Foreskin keratinocyte (primary cell): ENCODE measurements around the genes ADGRF1, OPN5 and RHAG.

DNA sequence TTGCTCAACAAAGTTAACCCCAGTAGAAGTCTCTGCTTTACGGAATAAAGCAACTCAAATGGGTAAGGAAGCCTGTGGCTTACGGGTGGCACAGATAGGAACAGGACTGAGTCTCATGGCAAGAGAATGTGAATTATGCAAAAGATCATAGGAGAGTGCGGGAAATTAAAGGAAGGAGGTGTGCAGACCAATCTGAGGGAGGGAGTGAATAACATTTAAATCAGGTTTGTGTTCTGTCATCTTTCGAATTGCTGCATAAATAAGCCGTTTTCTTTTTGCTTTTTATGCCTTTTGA is 882 bp upstream of the RCAN2 start:
- RAMPAGE, total RNA: no peak

GRCh38 chr6:46511301-46511925 is 20.2 kb upstream of the RCAN2 start:
- RAMPAGE, total RNA: no peak

- RAMPAGE, total RNA: no peak
These were observed 3.8 kb downstream of the CYP39A1 start for GRCh38 chr6:46648828-46649279.

- RAMPAGE, total RNA: no peak
These were observed 3.0 kb downstream of the SLC25A27 start for GRCh38 chr6:46655652-46656201.

DNA sequence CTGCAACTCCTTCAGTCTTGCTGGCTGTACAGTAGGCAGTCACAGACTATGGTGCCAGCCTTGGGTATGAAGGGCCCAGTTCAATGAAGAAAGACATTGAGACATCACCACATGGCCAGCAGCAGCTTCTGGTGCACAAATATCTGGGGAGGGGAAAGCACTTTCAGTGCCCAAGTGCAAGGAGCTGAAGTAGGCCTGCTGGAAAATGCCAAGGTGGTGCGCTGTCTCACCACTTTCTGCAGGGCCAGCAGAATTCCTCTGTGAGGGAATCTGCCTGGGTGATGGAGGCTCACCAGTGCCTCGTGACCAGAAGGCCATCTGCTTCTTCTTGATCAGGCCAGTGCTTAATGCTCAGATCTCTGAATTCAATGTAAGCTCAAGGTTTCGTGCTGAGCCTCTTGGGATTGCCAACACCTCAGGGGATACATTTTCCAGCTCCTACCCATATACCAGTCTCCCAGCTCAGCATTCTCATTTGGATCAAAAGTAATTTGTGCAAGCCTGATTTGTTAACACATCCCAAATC is 1.7 kb downstream of the PLA2G7 start:
- RAMPAGE, total RNA: no peak

DNA sequence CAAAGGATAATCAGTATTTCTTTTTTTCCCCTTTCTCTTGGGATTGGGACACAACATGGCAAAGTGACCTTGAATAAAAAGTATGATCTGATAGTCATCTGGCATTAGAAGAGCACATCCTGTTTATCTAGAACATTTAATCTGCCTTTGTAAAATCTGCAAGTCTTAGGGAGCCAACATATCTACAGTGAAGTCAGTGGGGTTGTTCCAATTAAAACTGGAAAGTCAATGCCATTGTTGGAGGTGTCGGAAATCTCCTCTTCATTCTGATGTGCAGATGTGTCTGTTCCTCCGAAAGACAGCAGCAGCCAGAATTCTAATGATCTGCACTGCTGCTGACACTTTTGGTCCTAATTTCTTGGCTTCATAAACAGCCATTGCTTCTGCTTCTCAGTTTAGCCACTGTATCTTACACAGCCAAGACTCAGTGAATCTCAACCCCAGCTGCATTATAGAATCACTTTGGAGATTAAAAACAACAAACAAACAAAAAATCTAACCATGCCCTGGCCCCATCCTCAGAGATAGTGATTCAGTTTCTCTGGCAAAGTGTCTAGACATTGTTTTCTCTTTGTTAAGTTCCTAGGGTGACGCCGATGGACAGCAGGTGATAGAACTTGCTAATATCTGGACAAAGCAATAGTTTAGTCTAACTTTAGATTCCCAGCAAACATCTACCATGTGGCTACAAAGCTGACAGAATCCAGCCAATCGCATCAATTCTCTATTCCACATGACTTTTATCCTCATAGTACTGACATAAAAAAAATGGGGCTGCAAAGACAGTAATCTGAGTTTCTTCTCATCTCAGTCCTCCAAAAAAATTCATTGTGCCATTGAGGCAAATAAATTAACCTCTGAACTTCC is 3.0 kb downstream of the ADGRF5 start:
- RAMPAGE, total RNA: no peak

- RAMPAGE, total RNA: no peak
These were observed 1.8 kb upstream of the ADGRF5 start for GRCh38 chr6:46923514-46923964.

DNA sequence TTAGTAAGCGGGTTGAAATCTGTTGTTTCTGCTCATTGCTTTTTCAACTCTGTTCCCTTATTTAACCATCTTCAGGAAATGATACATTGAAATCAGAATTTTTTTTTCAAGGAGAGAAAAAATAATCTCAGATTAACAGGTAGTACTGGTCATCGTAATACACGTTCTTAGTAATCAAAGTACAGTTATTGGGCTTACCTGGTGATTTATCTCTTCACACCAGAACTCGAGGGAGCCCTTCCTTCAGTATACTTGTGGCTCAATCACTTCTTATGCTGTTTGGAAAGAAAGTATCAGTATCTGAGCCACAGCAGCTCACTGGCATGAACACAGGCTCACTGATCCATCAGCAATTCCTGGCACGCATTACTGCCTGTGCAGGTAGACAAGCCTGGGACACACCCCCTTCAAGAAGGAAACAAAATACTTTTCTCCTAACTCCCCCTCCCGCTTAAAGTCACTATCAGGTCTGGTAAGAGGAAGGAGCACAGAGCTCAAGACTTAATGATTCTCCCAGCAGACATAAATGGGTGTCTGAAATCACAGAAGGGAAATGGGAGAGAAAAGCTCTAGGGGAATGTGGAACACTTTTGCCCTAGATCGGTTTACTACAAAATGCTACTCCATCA is at the start of gene ADGRF1:
Gene ADGRF1 (minus strand): TSS at position 340 of the 629 bp plus-strand sequence.
- RAMPAGE, total RNA: no peak

DNA sequence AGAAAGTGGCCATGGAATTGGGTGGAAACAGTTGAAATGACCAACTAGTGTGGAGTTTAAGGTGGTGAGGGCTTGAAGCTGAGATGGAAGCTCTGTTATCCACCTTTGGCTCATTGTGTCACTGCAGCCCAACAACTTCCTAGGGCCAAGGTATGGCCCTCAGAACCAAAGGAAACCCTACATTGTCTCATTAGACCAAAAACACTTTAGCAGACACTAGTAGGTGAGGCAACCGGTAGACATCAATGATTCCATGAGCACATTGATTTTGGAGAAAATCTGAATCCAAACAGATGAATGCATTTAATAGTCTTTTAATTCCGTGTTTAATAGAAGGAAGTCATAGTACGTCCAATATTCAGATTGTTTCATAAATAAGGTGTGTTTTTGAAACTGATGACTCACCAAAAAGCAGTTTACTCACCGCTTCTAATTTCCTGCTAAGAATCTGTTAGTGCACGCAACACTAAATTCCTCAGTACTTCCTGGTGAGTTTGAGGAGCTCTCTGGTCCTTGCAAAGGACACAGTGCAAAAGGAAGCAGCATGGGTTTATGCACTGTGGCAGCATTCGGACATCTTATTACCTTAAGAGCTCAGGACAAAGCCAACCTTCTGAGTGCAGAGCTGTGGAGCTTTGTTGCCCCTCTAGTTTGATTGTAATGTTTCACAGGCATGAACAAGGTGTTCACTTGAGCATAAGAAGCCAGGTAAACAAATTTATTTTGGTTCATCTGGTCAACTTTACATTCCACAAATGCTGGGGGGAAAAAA is 2.2 kb upstream of the ADGRF1 start:
- RAMPAGE, total RNA: no peak

DNA sequence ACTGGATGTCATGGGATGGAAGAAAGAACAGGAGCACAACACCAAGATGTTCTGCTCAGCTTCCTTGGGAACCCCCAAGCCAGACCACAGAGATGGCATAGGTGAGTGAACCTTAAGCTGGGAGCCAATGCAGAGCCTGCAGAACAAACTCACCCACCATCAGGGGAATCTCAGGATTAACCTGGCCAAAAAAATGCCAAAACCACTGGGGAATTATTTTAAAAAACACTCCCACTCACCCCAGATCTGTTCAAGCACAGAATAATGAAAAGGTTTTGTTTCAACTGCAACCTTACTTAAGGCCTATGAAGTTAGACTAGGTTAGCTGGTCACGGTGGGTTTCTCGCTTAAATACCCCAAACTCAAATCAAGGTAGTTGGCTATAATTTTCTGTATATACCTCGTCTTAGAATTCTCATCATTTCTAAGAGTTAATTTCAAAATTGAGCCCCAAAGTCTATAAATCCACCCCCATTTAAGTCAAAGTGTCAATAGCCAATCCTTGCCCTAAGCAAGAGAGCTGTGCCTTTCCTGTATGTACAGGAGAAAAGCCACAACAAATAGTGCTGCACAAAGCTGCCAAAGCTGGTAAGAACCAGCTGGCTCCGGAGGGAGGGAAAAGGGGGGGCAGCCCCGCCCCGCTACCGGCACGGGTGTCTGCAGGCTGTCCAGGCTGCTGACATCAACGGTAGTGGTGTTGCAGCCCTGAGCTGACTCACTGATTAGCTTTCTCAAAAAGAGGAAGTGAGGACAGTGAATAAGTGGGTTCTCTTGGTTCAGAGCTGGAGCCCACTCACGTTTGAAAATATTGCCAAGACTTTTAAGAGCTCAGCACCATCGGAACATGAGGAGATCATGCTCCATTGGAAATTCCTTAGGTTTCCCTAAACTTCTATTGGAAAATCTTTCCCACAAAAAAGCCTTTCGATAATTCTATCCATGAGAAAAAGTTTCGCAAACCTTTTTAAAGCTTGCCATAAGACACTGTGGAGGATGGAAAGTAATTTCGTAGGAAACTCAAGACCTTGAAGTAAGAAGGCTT is 67.4 kb downstream of the TNFRSF21 start:
- RAMPAGE, total RNA: no peak

DNA sequence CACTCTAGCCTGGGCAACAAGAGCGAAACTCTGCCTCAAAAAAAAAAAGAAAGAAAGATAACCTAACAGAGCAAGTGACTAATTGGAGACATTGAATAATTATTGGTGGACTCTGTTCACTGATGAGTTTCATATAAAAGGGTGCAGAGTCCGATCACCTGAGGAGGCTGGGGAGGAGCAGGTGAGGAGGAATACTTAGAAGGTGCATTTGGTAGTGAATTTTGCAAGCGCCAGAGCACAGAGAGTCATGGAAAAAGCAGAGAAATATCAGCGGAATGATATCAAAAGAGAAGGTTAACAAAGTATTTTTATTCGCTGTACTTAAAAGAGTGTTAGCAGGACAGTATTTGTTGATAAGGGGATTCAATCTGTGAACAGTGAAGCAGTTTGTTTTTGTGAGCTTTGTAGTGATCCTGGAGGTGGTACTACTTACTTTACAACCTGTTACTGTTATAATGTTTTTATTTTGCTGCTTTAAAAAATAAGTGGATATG is 44.4 kb downstream of the CD2AP start:
- RAMPAGE, total RNA: no peak

- RAMPAGE, total RNA: no peak
These were observed at the start of gene OPN5 for GRCh38 chr6:47781766-47782211. OPN5 (plus strand) TSS chr6:47782032.

DNA sequence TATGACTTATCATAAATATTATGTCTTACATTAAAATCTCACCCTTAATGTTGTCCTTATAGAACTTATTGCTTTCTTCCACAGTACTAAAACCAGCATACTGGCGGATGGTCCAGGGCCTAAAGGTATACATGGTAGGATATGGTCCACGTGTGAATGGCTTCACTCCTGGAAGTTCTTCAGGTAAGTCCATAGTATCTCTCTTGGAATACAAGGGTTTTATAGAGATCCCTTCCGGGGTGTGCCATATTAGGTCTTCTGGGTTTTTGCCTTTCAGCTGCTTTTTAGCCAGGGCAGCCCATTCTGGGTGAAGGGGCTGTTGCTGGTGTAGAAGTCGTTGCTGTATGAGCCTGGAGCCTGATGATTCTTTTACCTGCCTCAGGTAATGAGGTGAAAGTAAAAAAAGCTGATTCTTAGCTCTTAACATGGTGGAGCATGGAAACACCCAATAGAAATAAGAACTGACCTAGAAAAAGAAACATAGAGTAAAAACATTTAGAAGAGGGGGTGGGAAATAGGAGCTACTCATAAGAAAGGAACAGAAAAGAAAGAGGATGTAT is 3.9 kb downstream of the MMUT start:
- RAMPAGE, total RNA: no peak

GRCh38 chr6:49541756-49542304 is 8.6 kb upstream of the C6orf141 start:
- RAMPAGE, total RNA: no peak

DNA sequence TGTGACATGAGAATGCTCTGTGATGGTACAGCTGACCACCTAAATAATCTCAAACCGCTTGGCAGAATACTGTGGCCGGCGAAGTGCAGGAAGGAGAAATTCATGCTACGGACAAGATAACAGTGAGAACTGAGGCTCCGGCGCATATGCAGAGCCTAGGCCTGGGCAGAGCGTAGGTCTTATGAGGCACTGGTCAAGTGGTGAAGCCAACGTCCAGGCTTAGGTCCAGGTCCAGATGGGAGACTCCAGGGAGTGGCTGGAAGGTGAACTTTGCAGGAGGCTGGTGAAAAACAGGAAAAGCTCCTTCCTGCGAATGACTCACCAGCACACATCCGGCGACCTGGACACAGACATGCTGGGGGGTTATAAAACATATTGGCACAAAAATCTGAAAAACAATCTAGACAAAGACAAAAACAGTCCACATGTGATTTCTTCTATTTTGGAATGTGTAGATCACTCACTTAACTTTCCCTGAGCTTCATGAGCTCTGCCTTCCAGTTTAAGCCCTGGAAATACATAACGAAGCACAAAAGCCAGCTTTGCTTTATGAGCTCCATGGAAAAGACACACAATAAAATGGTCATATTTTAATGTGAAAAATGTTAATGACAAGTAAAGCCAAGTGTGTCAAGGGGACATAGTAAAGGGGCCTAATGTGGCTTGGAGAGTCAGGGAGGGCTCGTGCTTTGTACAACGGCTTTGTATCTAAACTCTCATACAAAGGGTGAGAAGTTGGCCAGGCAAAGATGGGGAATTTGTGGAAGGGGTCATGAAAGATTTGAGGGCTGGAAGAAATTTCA is 15.5 kb downstream of the C6orf141 start:
- RAMPAGE, total RNA: no peak

DNA sequence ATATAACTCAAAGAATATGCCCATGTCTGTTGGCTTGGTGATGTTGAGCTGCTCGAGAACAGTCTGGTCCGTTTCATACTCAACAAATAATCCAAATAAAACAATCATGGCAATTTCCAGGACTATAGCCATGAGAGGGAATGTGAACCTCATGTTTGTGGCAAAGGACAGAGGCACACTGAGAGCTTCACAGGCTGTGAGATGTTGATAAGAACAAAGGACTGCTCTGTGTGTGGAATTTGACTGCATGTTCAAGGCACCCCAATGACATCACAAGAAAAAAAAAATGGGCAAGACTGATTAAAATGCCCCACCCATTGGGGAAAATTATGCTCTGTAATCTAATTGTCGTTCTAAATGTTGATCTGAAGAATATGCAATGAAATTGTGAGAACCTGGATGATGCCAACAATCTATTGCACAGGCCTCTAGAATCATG is at the start of gene RHAG:
Gene RHAG (minus strand): TSS at position 180 of the 439 bp plus-strand sequence.
- RAMPAGE, total RNA: no peak

DNA sequence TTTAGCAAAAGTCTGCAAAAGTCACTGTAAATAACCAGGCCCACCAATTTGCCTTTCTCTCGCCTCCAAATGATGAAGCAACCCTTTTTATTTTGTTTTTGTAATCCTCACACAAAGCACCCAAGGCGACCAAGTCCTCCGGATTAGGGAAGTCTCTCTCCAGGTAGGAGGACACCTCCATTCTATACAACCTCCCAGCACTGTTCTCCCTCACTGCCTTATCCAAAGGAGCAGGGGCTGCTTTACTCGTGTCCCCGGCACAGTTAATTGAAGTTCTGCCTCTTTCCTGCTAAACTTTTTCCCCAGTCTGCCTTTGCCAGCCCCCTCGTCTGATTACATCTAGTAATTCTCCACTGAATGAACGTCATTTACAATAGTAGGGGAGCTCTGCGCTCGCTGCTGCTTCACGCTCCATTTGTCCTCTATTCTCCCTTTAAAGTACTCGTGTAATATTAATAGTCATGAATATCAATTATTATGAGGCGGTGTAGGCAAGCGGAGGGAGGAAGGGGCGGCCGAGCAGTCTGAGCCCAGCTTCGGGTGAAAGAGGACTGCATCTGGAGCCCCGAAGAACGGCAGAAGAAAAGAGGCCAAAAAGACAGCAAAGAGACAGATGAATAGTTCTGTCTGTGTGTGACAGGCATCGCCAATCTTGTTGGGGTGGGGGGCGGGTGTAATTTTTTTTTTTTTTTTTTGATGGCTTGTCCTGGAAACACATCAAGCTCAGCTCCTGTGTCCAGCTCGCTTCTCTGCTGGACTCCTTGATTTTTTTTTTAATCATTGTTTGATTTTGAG is 2.8 kb downstream of the TFAP2B start:
- RAMPAGE, total RNA: no peak

- RAMPAGE, total RNA: no peak
These were observed 573.0 kb downstream of the PKHD1 start for GRCh38 chr6:51514228-51514994.

DNA sequence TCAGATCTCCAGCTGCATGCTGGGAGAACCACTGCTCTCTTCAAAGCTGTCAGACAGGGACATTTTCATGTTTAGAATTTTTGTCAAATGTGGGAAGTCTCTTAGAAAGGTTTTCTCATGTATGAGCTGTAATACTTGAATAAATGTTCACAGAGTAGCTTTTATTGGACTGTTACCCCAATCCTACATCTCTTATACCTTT is 415.6 kb downstream of the PKHD1 start:
- RAMPAGE, total RNA: no peak

DNA sequence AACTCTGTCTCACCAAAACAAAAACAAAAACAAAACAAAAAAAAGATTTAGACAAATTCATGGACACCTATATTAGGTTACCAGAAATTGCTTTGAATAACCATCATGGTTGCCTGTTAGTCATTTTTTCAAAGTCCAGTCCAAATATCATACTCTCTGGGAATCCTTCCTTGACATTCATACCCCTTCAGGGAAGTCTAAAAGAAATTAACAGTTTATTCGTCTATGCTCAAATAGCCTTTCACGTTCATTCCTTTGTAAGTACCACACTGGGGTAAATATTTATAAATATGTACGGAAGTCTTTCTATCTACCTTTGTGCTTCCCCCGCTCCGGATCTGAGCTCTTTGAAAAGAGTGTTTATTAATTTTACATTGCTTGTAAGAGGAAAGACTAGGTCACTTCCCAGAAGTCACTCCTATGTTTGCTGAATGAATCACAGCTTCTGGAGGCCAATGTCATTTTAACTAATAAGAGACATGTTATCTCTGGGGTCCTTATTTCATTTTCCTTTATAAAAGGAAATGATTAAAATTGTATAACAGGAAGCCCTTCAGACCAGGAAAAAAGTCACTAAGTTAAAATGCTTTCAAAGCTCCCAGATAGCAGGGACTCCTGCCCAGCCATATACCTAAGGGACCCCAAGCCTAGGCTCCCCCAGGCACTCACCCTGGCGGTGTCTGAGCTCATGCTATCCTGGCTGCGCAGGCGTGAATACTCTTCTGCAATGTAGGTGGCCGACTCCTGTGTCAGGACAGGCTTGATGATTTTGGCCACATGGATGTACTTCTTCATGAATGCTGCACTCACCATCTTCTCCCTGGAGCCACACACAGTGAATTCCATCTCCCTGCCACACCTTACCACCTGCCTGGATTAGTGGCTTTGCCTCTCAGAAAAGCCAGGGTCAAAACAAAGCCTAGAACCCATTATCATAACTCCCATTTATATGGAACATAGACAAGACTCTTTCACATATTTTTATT is 12.6 kb downstream of the MCM3 start:
- RAMPAGE, total RNA: no peak